Mammary microvascular endothelial cell (primary cell): ENCODE measurements around a stretch of chr12.

- RAMPAGE, long total RNA, result no peak
These were observed 7.4 kb downstream of the BTG1 start for GRCh38 chr12:92138061-92138843.

DNA sequence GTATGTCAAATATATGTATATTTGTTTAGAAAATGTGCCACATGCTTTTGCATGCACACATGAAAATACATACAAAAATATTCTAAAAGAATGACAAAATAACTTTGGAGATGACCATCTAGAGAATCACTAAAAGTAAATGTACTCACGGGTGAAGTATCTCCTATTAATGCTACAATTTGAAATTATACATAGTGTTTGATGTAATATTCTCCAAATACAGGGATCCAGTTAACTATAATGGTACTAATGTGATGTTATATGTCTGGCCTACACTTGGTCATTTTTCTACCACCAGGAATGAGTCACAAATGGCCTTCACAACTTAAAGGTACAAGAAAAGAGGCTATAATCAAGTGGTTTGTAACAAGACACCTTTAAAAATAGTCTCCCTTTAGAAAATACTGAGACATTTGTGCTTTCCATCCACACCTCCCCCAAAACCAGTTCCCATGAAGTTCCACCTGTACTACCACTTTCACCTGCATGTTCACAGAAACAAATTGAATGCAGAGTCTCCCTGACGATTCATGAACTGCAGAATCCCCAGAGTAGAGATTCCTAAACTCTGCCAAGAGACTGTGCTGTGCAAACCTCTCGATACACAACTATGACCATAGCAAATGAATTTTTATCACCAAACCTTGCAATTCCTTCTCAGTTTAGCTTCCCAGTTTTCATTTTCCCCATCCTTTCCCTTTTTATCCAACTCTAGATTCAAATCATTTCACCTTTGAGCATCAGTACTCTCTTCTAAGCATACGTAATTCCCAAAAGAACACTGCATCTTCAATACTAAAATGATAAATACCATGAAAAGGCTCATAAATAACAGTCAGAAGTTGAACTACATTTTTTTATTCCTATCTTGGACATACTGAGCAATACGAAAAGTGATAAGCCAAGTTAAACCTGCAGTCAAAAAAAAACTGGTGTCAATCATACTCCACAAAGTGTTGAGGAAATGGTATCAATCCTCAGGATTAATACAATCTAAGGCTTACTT is 5.9 kb downstream of the BTG1 start:
- RAMPAGE, long total RNA, result no peak

- RAMPAGE, long total RNA, result no peak
These were observed 820 bp downstream of the BTG1 start for GRCh38 chr12:92144572-92145480.

DNA sequence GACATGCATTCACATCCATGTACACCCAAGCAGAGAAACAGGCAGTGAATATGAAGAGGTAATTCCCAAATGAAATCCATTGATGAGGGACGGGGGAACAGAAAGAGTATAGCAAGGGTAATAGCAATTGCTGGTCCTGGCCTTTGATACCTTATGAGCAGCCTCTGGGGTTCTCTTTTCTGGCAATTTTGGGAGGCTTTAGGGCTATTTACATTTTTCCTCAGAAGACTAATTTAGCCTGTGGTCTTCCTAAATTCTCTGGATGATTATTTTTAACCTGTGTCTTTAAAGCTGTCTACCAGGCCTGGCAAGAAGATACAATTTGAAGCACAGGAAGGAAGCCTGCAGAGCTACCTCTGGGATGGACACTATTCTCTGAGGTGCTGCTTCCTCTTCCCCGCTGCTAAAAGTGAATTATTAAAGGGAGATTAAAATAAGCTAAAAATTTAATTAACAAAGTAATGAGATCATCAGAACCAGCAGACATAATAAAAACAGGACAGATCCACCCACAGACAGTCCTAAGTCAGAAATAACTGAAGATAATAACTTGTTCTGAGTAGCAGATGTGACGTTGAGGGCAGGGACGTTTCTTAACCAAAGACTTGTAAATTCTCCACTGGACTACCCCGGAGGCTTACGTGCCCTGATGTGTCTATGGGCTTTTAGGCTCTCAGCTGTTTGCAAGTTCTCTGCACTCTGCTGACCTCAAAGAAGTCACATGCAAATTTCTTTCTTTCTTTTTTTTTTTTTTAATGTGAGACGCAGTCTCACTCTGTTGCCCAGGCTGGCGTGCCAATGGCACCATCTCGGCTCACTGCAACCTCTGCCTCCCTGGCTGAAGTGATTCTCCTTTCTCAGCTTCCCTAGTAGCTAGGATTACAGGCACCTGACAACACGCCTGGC is 26.8 kb upstream of the BTG1 start:
- RAMPAGE, long total RNA, result no peak

GRCh38 chr12:92411775-92412176 is 266.1 kb upstream of the BTG1 start:
- RAMPAGE, long total RNA, result no peak

DNA sequence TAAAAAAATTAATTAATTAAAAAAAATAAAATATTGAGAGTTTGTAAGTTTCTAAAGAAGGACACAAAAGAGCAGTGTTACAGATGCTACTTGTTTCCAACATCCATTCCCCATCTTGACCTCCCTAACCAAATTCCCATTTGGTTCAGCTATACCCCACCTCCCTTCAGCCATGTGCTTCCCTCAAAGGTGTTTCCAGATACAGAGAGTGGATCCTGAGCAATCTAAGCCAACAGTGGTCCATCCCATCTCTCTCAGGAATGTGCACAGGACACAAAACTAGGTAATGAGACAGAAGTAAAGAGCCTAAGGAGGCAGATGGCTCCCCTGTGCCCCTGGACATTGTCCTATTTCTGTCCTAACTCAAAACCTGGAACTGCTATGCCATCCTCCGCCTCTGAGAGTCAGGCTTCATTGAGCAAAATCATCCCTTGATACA is 200.5 kb upstream of the PLEKHG7 start:
- RAMPAGE, long total RNA, result no peak

DNA sequence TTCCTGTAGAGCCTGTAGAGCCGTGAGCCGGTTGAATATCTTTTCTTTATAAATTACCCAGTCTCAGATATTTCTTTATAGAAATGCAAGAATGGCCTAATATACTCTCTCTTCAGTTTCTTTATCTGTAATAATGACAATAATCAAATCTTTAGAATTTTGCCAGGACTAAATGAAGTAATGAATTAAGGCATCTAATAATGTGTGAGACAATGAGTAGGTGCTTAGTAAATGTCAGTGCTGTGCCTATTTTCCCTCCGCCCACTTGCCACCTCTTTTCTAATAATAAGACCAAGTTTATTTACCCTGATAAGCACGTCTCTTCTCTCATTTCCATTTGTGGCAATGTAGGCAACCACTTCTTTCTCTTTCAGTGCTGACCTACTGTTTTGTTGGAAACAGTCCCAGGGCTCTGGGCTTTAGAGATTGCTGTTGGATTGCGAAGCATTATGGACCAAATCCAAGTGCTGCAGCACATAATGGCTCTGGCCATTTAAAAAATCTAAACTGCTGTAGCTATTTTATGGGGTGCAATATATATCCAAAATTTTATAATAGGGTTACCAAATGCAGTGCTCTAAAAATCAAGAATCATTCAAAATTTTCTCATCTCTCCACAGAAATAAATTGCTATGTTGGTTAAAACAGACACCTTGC is 141.3 kb upstream of the PLEKHG7 start:
- RAMPAGE, long total RNA, result no peak

GRCh38 chr12:92926964-92927651 is 2.0 kb downstream of the EEA1 start:
- RAMPAGE, long total RNA, result no peak

DNA sequence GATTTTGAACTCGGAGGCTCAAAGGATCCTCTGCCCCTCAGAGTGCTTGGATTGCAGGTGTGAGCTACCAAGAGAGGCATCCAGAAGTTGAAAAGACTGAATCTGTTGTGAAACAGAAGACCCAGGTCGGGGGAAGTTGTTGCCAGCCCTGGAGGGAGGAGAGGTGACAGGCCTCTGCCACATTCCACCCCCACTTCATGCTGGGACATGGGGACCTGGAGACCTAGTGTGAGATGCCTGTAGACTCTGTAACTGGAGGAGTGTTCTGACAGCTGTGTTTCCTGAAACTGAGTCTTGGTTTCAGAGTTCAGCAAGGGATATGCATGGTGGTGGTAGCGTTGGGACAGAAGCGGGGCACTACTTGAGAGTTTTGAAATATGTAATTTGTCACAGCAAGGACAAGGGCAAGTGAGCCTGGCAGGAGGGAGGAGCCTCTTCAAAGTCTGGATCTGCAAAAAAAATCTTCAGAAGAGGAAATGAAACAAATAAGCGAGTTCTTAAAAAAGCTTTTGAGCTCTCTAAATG is 58.8 kb upstream of the EEA1 start:
- RAMPAGE, long total RNA, result no peak

GRCh38 chr12:93083463-93083895 is 154.4 kb upstream of the EEA1 start:
- RAMPAGE, long total RNA, result no peak

DNA sequence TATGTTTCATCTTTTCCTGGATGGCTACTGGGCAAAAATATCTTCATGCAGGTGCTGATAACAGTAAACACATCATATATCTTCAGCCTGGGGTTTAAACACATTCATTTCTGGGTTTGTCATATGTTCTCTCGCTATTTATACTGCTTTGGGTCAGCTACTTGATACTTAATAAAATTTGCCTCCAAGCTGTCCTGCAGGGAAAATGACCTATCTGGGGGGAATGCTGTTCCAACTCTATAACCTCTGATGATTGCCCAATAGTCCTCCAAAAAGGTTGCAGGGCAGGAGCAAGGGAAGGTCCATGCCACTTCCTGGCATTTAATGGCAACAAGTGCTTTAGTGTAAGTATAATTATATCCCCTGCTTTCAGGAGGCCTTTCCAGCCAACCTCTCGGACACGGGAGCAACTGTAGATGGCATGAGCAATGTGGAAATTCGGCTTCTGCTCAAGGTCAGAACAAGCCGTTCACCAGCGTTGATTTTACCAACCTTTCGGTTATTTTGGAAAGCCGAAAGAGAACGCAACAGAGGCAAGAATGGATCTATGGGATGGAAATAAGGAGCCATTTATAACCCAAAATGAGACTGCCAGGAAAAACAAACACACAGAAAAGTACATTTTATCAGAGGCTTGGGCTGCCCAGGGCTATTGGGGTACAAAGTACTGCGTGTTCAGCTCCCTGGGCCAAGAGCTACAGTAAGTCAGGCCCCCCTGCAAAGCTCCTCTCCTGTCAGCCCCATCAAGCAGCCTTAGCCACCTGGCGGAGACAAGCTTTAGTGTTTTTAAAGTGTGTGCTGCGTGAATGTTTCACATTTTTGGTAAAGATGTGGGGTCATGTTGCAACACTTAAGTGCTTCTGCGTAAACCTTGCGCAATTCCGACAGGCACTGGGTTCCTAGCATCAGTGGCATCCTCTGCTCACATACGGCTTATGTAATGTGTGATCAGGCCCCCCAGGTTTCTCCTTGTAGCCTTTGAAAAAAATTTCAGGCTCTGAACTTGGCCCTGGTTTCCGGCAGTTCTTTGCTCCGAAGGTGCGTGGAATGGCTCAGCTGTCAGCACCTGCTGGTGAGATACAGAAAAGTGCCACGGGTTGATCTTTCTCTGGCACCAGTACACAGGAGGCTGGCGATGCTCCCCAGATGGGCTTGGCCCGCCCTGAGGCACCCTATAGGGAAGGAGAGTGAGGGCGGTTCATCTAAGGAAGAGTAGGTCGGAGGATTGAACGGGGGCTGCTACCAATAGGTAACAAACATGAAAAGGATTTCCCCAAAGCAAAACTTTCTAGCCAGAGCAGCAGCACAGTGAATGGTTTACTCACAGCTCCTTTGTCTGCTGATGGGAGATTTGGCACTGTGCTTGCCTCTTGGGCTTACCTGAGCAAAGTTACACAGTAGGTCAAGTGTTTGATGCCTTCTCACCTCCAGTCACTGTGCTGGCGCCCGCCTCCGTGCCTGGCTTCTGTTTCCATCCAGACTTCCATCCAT is 198.5 kb upstream of the EEA1 start:
- RAMPAGE, long total RNA, result no peak

DNA sequence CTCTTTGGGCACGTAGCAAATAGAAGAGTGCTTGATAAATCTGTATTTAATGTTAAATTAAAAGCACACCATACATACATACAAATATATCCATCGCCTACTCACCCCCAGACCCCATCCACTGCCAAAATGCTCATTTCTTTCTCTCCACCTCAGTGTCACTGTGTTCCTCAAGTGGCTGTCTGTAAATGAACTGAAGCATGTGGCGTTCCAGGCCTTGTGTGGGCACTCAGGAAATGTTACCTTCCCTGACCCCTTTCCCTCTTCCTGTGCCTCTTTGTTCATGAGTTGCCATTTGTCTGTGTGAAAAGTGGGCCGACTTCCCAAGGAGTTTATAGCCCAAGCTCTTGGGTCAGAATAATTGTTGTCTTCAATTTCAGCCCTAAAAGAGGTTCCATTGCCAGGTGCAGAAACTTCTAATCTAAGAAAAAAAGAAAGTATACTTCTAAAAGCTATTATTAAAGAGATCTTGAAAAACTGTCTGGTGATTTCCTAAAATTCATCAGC is 201.3 kb upstream of the EEA1 start:
- RAMPAGE, long total RNA, result no peak

- RAMPAGE, long total RNA, result no peak
These were observed 16.1 kb upstream of the NUDT4 start for GRCh38 chr12:93361533-93362052.

- RAMPAGE, long total RNA, result no peak
These were observed 877 bp downstream of the NUDT4 start for GRCh38 chr12:93378282-93379321.

GRCh38 chr12:93398699-93399184 is 21.0 kb downstream of the NUDT4 start:
- RAMPAGE, long total RNA, result no peak

- RAMPAGE, long total RNA, result no peak
These were observed 7.1 kb upstream of the UBE2N start for GRCh38 chr12:93448879-93449184.

- RAMPAGE, long total RNA, result no peak
These were observed 354 bp upstream of the MRPL42 start for GRCh38 chr12:93466979-93467340.

GRCh38 chr12:93574229-93575305 is 2.1 kb downstream of the SOCS2 start:
- RAMPAGE, long total RNA, result no peak

GRCh38 chr12:93578127-93579166 is 6.0 kb downstream of the SOCS2 start:
- RAMPAGE, long total RNA, result no peak

- RAMPAGE, long total RNA, result no peak
These were observed 10.9 kb downstream of the SOCS2 start for GRCh38 chr12:93583497-93583696.